Subcutaneous adipose tissue (tissue), 3 donors: ENCODE data around the genes MAB21L1 and SOHLH2.

GRCh38 chr13:32845945-32846480 lies 170.2 kb upstream of the KL start:
- PRO-cap: no peak
- RAMPAGE, long total RNA, 3 experiments: no peak in any of the 3 experiments

GRCh38 chr13:33017335-33018016 lies 1.3 kb downstream of the KL start:
- PRO-cap: unidirectional peak, minus-strand start at chr13:33017606; unidirectional peak, minus-strand start at chr13:33017662; unidirectional peak, minus-strand start at chr13:33017713; bidirectional peak, plus-strand start at chr13:33017774, minus-strand start at chr13:33017713
- RAMPAGE, long total RNA, 3 experiments: no peak in any of the 3 experiments

- PRO-cap: no peak
- RAMPAGE, long total RNA, 3 experiments: no peak in any of the 3 experiments
Observed at GRCh38 chr13:33186741-33187261, 98.8 kb downstream of the STARD13 start.

DNA sequence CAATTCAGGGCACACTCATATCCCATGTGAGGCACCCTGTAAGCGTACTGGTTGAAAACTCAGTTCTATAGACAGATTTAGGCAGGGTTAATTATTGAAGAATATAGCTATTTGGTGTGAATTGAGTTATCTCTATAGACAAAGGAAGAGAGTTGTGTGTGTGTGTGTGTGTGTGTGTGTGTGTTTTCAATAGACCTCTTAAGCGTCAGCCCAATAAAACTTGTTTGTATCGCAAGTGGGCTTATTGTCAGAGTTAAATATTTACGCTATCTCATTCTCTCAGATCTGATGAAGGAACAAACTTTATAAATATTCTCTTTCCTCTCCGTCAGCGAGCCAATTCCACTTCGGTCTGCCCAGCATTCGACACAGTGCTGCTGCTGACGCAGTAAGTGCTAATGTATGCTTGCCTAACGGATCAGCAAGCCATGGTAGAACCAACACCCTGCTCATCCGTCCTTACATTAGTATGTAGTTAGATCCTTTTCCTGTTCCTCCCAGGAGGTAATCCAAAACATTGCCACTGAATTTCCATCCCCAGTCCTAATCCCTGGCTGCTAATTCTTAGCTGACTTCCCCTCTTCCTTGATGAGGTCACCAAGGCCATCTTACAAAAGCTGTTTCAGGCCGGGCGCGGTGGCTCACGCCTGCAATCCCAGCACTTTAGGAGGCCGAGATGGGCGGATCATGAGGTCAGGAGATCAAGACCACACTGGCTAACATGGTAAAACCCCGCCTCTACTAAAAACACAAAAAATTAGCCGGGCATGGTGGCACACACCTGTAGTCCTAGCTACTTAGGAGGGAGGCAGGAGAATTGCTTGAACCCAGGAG lies 88.1 kb downstream of the STARD13 start:
- PRO-cap: no peak
- RAMPAGE, long total RNA, 3 experiments: no peak in any of the 3 experiments

GRCh38 chr13:33743925-33744499 lies 73.9 kb upstream of the RFC3 start:
- PRO-cap: no peak
- RAMPAGE, long total RNA, 3 experiments: no peak in any of the 3 experiments

DNA sequence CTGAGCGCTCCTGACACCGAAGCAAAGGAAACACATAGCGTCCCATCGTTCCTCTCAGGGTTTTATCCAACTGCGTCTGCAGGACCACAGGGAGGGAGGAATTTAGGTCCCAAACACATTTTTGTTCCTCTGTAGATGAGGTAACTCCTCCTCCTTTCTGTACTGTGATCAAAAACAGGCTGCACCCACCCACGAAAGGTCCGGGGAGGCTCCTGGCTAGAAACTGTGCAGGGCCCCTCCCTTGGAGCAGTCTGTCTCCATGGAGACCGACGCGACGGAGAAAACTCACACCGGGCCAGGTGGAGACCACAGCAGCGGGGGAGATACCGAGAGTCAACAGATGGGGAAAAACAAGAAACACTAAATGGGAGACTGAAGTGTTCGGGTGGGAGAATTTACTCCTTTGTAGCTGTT lies 191.8 kb upstream of the NBEA start:
- PRO-cap: no peak
- RAMPAGE, long total RNA, 3 experiments: no peak in any of the 3 experiments

- PRO-cap: no peak
- RAMPAGE, long total RNA, 3 experiments: no peak in any of the 3 experiments
Observed at GRCh38 chr13:34762312-34762629, 179.8 kb upstream of the NBEA start.

- PRO-cap: no peak
- RAMPAGE, long total RNA, 3 experiments: no peak in any of the 3 experiments
Observed at GRCh38 chr13:35474616-35475027, 1.9 kb downstream of the MAB21L1 start.

GRCh38 chr13:35476107-35476995 lies at the start of gene MAB21L1:
Gene MAB21L1 (minus strand): TSS chr13:35476689.
- PRO-cap: unidirectional peak, minus-strand start at chr13:35476313; bidirectional peak, plus-strand start at chr13:35476829, minus-strand start at chr13:35476661
- RAMPAGE, long total RNA, 3 experiments: start-site peak on the minus strand in 2 of 3 experiments, at chr13:35476325-35476697 at its widest, 13 to 17 reads per replicate

GRCh38 chr13:35862334-35863028 lies 268.7 kb downstream of the DCLK1 start:
- PRO-cap: no peak
- RAMPAGE, long total RNA, 3 experiments: no peak in any of the 3 experiments

DNA sequence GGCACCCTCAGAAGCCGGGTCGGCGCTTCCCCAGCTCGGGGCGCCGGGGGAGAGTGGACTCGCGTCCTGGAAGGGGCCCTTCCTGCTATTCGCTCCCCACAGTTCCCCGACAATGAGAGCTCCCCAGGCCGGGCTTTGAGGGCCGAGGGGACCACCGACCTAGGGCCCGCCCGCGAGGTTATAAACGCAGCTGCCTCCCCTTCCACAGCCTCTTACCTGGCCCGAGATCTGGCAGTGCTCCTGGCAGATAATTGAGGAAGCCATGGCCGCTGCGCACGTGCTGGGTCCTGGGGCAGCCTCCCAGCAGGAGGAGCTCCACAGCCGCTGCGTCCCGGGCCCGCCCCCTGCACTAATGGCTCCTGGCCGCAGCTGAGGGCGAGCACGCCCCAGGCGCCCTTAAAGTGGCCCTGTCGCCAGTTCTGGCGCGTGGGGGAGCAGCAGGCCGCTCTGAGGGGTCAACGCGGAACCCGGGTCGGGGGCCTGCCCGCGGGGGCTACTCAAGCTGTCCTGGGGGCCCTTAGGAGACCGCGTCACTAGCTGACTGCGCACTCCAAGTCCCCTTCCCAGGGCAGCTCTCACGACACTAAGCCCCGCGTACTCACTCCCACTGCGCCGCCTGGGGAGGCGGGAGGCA lies at the start of gene SOHLH2:
TSS of gene SOHLH2 (minus strand) at position 294 of the 634 bp plus-strand sequence.
- PRO-cap: no peak
- RAMPAGE, long total RNA, 3 experiments: no peak in any of the 3 experiments

DNA sequence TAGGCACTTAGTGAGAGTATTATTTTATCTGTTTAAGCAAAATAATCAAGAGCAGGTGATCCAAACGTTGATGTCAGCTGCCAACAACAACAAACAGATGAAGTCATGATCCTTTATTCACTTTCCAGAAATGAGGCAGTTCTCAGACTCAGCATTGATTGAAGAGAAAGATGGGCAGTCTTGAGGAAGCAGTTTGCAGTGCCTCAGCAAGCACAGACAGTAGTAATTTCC lies 38.5 kb upstream of the CSNK1A1L start:
- PRO-cap: no peak
- RAMPAGE, long total RNA, 3 experiments: no peak in any of the 3 experiments

GRCh38 chr13:37899624-37900265 lies 30.2 kb upstream of the TRPC4 start:
- PRO-cap: no peak
- RAMPAGE, long total RNA, 3 experiments: no peak in any of the 3 experiments

DNA sequence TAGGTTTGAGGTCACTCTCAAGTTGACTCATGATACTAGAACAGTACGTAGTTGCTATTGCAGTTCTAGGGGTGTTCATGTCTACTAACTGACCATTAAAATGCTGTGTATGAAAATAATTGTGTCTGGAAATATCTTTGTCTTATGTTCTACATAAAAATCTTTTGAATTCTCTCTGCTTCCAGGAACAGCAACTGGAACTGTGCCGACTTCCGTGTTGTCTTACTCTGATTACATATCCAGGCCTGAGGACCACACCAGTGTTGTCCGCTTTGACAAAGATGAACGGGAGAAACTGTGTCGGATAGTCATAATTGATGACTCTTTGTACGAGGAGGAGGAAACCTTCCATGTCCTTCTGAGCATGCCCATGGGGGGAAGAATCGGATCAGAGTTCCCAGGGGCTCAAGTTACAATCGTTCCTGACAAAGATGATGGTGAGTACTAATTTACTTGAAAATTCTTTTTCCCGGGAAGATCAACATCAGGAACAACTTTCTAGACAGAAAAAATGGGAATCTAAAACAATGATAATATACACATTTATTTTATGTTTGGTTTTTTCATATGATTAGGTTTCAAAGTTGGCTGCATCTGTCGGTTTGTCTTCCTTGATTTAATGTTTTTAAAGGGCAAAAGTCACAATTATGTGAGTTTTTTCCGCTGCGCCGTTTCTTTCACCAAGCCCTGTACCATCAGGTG lies 97.6 kb downstream of the FREM2 start:
- PRO-cap: no peak
- RAMPAGE, long total RNA, 3 experiments: no peak in any of the 3 experiments

- PRO-cap: no peak
- RAMPAGE, long total RNA, 3 experiments: no peak in any of the 3 experiments
Observed at GRCh38 chr13:39365015-39365742, 237.8 kb downstream of the LHFPL6 start.

- PRO-cap: no peak
- RAMPAGE, long total RNA, 3 experiments: no peak in any of the 3 experiments
Observed at GRCh38 chr13:40115535-40115833, 460.0 kb downstream of the COG6 start.

DNA sequence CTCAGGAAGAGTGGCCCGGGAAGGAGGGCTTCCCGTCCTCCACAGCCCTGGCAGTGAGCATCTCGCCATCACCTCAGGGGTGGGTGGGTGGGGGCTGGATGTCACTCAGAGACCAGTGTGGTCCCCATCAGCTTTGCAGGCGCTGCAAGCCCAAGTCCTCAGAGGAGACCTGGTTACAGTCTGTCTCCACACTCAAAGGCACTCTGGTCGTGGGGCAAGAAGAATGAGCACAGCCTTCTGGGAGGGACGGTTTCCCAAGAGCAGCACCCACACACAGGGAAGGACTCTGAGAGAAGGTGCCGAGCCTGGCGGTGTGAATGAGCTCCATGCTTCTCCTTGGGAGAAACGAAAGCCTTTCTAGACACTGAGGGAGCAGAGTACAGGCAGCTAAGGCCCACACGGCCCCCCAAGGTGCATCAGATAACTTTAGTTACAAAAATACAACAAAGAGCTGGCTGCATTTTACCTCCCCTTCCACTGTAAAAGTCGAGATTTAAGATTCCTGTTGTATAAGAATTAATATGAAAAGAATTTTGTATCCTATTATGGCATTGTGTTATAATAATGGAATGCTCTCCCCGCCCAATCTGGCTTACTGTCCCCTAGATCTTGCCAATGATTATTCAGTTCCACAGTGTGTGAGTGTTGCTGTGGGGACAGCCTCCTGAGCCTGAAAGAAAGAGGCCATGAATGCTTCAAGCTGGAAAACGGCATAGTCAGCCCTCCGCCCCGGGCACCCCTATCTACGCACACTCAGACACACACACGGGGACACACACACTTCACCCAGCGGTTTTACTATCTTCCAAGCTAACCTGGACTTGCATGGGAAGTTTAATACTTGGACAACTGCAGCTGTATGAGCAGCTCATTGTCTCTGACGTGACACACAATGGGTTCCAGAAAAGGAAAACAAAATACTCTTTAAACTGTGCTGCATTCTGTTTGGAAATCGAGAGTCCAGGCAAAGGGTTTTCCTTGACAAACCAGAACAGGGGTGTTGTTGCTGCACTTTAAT lies 473.3 kb downstream of the FOXO1 start:
- PRO-cap: bidirectional peak, plus-strand start at position 289 of the sequence, minus-strand start at position 205 of the sequence; bidirectional peak, plus-strand start at position 634 of the sequence, minus-strand start at position 479 of the sequence
- RAMPAGE, long total RNA, 3 experiments: no peak in any of the 3 experiments

DNA sequence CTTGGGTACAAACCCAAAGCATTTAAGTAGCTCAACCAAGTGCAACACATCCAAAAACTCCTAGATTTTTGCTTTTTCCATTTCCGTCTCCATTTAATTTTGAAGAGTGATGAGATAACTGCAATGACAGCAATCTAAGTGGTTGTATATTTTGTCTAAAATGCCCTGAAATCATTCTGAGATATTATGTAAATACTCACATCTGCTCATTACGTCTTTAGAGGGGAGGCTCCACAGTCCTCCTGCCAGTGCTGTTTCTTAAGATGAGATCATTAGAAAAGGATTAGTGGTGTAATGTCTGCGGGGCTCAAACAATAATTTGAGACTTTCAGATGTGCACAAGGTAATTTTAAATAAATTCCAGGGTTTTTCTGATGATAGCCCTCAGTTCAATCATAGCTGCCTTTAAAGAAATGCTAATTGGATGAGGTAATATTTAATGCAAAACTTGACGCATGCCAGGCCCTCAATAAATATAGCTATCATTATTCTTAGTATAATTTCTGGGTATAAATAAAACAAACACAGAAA lies 437.9 kb downstream of the FOXO1 start:
- PRO-cap: unidirectional peak, plus-strand start at position 272 of the sequence
- RAMPAGE, long total RNA, 3 experiments: no peak in any of the 3 experiments

DNA sequence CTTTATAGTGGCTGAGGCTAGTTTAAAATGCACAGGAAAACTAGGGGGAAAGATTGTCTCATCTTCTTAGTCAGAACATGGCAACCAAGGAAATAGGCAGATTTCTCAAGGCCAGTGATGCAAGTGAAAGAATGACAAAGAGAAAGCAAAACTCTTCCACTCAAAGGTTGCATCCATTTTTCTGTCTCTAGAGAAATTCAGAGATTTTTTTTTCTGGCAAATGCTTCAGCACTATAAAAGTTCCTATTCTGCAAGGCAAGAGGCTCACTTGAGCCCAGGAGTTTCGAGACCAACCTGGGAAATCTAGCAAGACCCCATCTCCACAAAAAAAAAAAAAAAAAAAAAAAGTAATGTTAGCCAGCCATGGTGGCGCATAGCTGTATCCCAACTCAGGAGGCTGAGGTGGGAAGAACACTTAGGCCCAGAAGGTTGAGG lies 414.7 kb downstream of the FOXO1 start:
- PRO-cap: no peak
- RAMPAGE, long total RNA, 3 experiments: no peak in any of the 3 experiments

- PRO-cap: no peak
- RAMPAGE, long total RNA, 3 experiments: no peak in any of the 3 experiments
Observed at GRCh38 chr13:40272250-40272724, 394.2 kb downstream of the FOXO1 start.